ENCODE data around the gene TNRC18.

DNA sequence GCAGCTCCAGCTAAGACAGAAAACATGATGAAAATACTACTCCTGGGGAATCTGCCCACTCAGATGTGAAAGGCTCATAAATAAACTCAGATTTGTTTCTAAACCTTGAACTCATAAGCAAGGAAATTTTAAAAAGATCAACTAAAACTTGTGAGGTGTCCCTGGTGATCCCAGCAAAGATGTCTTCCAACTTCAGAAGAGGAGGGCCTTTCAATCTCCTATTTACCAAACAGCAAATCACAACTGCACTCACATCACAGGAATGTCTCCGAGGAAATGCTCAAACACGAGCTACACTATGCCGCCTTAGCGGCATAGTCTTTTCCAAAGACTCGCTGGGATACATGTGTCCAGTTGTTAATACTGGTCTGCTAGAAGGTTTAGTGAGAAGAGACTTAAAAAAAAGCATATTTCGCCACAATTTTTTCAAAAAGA is 66.3 kb downstream of the GNA12 start:
- RRBS, result no CpG with 5 or more reads among the region's 6 CpGs

DNA sequence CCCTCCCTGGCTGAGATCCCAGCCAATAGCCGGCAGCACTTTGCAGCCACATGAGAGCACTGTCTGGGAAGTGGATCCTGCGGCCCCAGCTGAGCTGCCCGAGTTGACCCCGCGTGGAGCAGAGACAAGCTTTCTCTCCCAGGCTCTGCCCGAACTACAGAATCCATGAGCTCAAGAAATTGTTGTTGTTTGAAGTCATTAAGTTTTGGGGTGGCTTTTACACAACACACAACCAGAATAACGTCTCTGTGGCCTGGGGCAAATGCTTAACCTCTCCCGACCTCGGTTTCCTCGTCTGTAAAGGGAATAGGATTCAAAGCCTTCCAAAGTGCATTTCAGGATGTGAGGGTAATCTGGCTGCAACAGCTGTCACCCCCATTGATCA is 44.9 kb downstream of the CARD11 start:
- RRBS, result no CpG with 5 or more reads among the region's 10 CpGs

- RRBS, result no CpG with 5 or more reads among the region's 3 CpGs
Observed at GRCh38 chr7:3068647-3068994, 25.0 kb upstream of the CARD11 start.

DNA sequence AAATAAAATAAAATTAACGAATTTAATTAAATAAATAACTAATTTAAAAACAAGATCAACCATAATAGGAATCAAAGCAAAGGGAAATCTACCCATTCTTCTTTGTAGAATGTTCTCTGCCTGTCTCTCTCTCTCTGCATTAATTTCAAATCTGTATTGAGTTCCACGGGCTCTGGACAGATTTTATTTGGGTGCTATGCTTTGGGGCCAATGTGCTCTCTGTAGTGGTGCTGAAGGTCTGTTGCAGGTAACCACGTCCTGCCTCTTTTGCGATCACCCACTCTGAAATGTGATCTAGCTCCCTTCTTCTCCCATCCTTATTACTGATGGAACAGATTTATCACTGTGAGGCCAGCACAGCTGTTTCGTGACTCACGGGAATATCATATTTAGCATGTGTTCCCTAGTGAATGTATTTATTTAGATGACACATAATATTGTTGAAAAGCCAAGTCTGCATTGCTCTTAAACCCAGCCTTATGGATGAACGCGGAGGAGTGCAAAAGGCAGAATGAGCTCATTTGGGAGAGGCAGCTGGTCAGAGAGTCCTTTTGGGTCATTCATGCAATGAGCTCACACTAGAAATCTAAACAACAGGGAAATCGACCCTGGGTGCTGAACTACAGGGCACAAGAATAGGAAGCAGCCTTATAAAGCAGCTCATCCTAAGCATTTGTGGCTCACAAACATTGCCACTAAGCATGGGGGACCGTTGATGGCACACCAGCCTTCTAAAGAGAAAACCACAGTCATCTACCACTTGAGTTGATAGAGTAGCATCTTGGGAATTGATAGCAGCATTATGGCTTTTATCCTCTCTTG is 33.2 kb upstream of the SDK1 start:
- RRBS, result no CpG with 5 or more reads among the region's 10 CpGs

DNA sequence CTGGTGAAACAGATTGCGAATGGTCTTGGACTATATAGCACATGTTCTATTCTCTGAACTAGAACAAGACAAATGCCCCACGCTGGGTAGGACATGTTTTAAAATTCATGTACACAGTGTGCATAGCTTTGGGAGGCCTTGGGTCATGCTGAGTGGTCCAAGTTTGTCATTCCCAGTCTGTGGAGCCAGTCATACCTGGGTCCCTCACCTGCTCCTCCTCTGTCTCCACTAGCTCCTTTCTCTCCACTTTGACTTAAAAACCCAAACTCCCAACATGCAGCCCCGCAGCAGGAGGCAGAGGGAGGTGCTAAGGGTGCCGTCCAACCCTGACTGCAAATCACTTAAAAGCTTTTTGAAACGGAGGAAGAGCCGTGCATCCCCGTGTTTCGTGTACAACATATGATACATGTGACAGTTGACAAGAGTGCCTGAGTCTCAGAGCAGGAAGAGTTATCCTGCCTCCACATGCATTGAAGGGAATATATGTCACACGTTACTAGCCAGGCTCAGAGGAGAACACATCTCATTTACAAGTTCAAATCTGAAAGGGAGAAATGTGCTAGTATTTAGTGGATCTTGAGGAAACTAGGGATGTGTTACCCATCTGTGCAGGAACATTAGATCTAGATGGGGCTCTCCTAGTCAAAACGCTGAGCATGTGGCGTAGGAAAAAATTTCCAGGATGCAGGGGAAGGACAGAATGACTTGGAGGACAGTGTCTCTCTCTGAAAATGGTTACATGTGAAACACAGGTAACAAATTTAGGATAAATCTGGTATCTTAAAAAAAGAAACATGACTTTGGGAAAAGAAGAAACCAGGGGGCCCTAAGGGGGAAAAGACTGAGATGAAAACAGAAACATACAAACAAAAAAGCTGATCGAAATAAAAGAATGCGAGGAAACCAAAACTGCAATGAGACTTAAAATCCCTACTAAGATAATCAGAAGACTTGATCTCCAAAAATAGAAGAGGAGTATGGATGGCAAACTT is 69.9 kb downstream of the SDK1 start:
- RRBS, result no CpG with 5 or more reads among the region's 13 CpGs

GRCh38 chr7:3527046-3527617 is 226.1 kb downstream of the SDK1 start:
- RRBS, result no CpG with 5 or more reads among the region's 5 CpGs

DNA sequence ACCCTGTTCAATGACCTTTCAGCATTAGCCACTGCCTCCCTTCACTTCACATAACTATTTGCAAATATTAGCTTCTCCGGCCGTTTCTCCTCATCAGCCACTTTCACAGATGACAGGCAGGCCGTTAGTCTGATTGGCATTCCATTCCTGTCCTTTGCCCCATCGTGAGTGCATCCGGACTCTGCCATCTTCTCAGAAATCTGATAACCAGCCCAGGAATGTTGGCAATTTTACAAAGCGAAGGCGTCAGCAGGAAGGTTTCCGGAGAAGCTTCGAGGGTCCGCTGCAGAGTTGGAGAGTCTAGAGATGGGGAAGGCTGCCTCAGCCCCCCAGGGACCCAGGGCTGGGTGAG is 647.8 kb downstream of the SDK1 start:
- RRBS, result 5% methylated on average over 7 of the region's 10 CpGs

GRCh38 chr7:4085318-4085569 is 596.9 kb upstream of the FOXK1 start:
- RRBS, result no CpG with 5 or more reads among the region's 2 CpGs

- RRBS, result no CpG with 5 or more reads among the region's 14 CpGs
Observed at GRCh38 chr7:4096868-4097524, 585.1 kb upstream of the FOXK1 start.

DNA sequence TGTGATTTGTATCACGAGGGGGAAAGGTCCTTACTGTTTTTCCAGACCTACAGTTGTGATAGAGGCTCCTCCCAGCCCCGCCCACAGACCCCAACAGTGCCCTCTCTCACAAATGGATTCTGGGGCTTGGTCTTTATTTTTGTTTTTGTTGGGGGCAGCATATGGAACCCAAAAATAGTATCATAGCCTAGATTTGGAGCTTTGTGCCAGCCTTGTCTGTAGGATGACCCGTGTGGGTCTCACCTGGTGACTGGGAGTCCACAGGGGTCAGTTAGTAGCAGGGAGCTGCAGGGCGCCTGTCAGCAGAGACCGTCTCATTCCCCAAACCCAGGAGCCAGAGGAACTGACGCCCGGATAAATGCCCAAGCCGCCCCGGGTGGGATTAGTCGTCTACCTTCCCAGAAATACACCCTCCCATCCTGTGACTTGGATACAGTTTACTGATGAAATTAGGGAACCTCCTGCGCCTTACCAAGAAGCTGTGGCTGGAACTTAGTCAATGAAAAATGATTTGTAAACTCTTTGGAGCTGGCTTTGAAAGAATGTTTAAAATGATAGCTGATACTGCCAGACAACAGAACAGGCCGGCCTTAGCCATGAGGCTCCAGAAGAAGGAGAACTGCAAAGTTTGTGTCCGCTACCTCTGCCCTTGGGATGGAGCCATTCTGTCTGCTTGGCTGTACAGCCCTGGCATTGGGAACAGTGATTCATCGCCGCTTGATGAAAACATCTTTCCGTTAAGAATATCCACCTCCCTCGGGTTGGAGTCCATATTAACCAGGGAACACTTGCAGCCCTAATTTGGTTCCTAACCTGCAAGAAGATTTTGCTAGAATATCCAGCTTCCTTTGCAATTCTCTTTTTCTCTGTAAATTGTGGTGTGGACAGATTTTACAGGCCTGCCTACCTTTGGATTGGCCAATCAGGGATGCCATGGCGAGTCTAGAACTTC is 12.7 kb downstream of the FOXK1 start:
- RRBS, result no CpG with 5 or more reads among the region's 18 CpGs

- RRBS, result no CpG with 5 or more reads among the region's 13 CpGs
Observed at GRCh38 chr7:4711210-4711706, 29.2 kb downstream of the FOXK1 start.

DNA sequence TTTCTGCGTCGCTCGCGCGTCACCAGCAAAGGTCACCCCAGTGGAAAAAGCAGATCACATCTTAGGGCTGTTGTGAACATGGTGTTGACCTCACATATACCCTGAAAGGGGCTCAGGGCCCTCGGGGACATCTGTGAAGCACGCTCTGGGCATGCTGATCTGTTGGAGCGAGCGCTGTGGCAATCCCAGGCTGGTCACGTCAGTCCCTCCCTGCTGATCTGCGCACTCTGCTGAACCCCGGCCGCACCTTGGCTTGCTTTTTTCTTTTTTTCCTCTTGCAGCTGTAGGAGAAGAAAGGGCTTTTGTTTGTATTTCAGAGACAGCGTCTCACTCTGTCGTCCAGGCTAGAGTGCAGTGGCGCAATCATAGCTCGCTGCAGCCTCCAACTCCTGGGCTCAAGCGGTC is 33.3 kb upstream of the AP5Z1 start:
- RRBS, result no CpG with 5 or more reads among the region's 18 CpGs

- RRBS, result no CpG with 5 or more reads among the region's 27 CpGs
Observed at GRCh38 chr7:4882045-4882814, 1.3 kb downstream of the RADIL start.

DNA sequence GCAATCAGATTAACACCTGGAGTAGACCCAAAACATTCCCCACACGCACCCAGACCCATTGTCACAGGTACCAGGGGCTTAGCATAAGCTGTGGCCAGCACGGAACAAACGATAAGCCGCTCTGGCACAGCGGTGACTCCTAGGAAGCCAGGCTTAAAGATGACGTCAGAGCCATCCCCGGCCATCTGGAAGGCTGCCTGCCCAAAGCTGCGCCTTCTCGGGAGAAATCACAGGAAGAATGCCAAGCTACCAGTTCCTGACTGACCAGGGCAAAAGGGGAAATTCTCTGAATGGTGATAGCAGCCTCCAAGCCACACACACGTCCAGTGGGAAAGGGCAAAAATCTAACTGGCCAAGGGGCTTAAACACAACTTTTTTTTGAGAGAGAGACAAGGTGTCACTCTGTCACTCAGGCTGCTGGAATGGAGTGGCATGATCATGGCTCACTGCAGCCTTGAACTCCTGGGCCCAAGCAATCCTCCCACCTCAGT is 12.9 kb upstream of the WIPI2 start:
- RRBS, result no CpG with 5 or more reads among the region's 10 CpGs

DNA sequence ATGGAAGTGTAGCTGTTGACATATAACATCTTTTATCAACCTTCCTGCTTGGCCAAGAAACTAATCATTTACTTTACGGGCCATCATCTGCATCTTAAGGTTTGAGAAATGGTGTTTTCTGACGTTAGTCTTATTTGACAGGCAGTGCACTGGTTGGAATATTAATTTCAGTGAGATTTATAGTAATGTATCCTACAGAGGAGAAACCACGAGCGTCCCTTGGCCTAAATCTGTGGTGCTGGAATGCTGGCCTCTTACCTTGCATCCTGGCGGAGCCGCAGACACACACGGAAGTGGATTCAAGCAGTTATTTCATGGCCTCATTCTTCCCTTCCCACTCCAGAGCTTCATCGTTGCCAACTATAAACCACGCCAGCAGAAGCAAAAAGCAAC is 13.0 kb downstream of the WIPI2 start:
- RRBS, result no CpG with 5 or more reads among the region's 9 CpGs

- RRBS, result no CpG with 5 or more reads among the region's 45 CpGs
Observed at GRCh38 chr7:5232283-5233510, 42.7 kb downstream of the WIPI2 start.

GRCh38 chr7:5248119-5248949 is 34.4 kb upstream of the SLC29A4 start:
- RRBS, result 19% methylated on average over 4 of the region's 36 CpGs

DNA sequence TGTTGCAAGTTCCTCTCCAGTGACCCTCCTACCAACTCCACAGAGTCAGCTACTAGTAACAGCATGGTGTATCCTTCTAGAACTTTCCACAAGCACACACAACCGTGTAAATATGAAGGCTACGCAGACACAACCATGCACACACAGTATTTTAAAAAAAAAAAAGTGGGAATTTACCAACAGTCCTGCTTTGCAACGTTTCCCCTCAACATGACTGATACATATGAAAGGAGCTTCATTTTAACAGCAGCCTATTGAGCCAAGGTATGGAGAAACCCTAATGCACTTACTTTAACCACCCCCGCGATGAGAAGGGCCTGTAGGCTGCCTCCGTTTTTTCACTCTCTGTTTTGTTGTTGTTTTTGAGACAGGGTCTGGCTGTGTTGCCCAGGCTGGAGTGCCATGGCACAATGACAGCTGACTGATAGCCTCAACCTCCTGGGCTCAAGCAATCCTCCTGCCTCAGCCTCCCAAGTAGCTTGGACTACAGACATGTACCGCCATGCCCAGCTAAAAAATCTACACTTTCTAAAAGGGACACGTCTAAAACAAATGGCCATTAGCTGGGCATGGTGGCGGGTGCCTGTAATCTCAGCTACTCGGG is 43.5 kb downstream of the SLC29A4 start:
- RRBS, result no CpG with 5 or more reads among the region's 10 CpGs

DNA sequence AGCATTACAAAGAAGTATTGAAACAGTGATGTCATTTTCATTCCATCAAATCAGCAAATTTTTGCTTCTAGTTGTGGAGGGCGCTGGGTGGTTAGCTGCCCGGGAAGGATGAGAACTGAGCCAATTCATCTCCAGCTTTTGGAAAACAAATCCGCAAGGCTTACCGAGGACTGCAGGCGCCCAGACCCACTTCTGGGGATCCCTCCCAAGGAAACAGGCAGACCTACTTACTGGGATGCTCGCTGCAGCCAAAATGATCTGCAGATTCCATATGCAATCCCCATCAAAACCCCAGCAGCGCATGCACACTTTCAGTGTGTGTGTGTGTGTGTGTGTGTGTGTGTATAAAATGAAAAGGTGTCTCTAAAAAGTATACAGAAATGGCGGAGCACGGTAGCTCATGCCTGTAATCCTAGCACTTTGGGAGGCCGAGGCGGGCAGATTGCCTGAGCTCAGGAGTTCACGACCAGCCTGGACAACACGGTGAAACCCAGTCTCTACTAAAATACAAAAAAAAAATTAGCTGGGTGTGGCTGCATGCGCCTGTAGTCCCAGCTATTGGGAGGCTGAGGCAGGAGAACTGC is 19.1 kb downstream of the TNRC18 start:
- RRBS, result no CpG with 5 or more reads among the region's 14 CpGs

GRCh38 chr7:5422873-5423968 is at the start of gene TNRC18:
Gene TNRC18, minus strand, starts transcription at chr7:5423834.
- RRBS, result 2% methylated on average over 43 of the region's 99 CpGs

Measured in non-pigmented ciliary epithelial cell (primary cell).